H4 (cell line): ENCODE measurements around a stretch of chr16.

DNA sequence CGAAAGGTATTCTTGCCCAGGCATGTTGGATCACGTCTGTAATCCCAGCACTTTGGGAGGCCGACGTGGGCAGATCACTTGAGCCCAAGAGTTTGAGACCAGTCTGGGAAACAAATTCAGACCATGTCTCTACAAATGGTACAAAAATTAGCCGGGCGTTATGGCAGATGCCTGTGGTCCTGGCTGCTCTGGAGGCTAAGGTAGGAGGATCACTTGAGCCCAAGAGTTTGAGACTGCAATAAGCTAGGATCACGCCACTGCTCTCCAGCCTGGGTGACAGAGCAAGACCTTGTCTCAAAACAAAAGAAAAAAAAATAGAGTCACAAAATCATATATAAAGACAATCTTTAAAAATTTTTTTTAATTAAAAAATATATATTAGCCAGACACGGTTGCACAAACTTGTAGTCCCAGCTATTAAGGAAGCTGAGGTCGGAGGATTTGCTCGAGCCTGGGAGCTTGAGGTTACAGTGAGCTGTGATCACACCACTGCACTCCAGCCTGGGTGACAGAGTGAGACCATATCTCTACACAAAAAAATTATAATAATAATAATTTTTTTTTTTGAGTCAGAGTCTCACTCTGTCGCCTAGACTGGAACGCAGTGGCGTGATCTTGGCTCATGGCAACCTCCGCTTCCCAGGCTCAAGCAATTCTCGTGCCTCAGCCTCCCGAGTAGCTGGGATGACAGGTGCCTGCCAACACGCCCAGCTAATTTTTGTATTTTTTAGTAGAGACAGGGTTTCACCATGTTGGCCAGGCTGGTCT, 23.9 kb downstream of the LITAF start:
- RAMPAGE, long total RNA: no peak

GRCh38 chr16:11563369-11564159, 23.2 kb downstream of the LITAF start:
- RAMPAGE, long total RNA: no peak

- RAMPAGE, long total RNA: no peak
Observed at GRCh38 chr16:11582226-11582883, 4.4 kb downstream of the LITAF start.

GRCh38 chr16:11688993-11689627, 20.9 kb downstream of the SNN start:
- RAMPAGE, long total RNA: no peak

- RAMPAGE, long total RNA: no peak
Observed at GRCh38 chr16:11748190-11749021, 5.7 kb upstream of the TXNDC11 start.

GRCh38 chr16:11756131-11756654, 13.5 kb upstream of the TXNDC11 start:
- RAMPAGE, long total RNA: no peak

GRCh38 chr16:11887450-11888046, 28.2 kb downstream of the GSPT1 start:
- RAMPAGE, long total RNA: no peak

DNA sequence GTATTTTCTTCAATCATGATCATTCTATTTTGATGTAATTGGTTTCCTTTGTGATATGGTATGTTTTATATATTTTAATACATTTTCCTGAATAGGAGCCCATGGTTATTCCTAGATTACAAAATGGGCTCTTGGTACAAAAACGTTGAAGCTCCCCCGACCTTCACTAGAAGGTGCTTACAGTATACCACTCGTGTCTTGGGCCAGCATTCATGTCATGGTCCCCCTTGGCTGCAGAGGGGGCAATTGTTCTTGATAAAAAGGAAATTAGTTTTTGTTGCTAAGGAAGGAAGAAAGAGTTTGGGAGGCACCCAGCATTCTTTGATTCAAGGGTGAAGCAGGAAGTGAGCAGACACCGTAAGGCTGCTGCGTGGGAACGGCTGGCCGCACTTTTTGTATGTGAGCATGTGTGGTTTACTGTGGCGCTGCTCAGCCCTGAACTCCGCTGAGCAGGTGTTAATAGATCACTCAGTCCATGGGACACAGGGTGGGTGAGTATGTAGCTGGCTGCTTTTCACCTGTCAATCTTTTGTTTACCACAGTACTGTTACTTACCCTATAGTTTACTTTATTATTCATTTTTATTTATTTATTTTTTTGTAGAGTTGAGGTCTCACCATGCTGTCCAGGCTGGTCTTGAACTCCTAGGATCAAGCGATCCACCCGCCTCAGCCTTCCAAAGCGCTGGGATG, 103.6 kb downstream of the SNX29 start:
- RAMPAGE, long total RNA: no peak

DNA sequence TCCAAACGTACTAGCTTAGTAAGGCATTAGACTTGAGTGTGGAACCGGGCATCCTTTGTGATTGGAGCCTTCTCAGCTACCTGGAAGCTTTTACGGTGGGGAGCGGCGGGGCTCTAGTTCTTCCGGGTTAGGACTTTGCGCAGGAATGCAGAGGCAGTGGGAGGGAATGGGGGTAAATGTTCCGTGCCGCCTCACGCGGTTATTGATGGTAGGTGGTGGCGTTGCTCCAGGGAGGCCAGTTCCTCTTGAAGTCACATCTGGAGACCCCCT, 113.6 kb downstream of the SNX29 start:
- RAMPAGE, long total RNA: no peak

DNA sequence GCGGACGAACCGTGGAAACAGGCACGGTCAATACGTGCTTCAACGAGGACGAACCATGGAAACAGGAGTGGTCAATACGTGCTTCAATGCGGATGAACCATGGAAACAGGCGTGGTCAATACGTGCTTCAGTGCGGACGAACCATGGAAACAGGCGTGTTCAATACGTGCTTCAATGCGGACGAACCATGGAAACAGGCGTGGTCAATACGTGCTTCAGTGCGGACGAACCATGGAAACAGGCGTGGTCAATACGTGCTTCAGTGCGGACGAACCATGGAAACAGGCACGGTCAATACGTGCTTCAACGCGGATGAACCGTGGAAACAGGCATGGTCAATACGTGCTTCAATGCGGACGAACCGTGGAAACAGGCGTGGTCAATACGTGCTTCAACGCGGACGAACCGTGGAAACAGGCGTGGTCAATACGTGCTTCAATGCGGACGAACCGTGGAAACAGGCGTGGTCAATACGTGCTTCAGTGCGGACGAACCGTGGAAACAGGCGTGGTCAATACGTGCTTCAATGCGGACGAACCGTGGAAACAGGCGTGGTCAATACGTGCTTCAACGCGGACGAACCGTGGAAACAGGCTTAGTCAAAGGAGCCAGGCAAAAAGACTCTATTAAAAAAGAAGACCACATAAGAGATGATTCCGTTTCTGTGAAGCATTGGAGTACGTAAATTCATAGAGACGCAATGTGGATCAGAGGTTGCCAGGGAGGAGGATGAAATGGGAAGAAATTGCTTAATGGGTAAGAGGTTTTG, 140.5 kb downstream of the SNX29 start:
- RAMPAGE, long total RNA: no peak

- RAMPAGE, long total RNA: no peak
Observed at GRCh38 chr16:12126230-12126712, 149.7 kb downstream of the SNX29 start.

DNA sequence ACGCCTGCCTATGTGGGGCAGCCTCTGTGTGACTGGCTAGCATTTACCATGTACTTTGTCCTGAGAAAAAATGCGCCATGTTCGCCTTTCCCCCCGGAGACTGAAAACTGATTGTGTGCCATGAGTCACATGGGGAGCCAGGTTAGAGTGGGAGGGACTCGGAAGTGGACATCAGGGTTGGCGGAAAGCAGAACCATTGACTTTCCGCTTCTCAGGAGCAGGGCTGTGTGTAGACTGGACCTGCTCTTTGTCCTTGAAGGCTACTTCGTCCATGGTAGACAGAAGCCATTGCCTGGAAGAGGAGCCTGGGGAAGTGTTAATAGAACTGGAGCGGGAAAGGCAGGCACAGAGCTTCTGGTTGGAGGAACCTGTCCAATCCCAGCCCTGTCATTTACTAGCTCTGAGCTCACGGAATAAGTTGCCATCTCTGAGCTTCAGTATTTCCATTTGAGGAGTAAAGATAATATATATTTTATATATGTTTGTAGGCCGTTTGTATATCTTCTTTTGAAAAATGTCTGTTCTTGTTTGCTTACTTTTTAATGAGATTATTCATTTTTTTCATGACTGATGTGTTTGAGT, 235.7 kb downstream of the SNX29 start:
- RAMPAGE, long total RNA: no peak

DNA sequence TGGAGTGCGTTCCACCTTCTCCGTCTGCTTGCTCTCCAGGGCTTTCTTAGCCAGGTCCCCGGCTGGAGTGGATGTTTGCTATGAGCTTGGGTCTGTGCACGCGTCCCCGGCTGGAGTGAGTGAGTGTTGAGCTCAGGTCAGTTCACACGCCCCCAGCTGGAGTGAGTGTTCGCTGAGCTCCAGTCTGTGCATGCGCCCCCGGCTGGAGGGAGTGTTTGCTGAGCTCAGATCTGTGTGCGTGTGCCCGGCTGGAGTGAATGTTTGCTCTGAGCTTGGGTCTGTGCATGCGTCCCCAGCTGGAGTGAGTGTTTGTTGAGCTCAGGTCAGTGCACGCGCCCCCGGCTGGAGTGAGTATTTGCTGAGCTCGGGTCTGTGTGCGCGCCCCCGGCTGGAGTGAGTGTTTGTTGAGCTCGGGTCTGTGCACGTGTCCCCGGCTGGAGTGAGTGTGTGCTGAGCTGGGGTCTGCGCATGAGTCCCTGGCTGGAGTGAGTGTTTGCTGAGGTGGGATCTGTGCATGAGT, 284.1 kb downstream of the SNX29 start:
- RAMPAGE, long total RNA: no peak

DNA sequence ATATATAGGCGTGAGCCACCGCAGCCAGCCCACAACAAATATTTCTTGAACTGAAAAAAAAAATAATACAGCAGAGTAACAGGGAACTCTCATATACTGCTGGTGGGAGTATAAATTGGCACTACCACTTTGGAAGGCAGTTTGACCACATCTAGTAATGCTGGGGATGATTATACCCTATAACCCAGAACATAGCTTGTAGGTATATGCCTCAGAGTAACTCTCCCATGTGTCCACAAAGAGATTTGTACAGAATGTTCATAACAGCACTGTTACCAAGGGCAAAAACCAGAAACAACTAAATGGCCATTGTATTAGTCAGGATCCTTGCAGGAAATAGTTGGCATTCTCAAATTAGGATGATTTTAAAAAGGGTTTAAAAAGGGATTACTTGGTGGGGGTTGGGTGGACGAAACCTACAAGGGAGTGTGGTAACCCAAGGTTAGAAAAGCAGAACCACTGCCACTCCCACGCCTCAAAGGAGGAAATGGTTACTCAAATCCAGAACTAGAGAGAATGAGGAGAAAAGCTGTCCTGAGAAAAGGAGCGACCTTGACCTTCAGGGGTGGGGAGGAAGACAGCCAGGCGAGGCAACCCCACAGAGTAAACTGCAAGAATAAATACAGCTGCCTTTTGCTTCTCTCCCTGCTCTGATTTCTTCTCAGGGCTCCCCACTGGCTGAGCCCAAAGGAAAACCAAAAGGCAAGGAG, 2.1 kb downstream of the CPPED1 start:
- RAMPAGE, long total RNA: no peak

DNA sequence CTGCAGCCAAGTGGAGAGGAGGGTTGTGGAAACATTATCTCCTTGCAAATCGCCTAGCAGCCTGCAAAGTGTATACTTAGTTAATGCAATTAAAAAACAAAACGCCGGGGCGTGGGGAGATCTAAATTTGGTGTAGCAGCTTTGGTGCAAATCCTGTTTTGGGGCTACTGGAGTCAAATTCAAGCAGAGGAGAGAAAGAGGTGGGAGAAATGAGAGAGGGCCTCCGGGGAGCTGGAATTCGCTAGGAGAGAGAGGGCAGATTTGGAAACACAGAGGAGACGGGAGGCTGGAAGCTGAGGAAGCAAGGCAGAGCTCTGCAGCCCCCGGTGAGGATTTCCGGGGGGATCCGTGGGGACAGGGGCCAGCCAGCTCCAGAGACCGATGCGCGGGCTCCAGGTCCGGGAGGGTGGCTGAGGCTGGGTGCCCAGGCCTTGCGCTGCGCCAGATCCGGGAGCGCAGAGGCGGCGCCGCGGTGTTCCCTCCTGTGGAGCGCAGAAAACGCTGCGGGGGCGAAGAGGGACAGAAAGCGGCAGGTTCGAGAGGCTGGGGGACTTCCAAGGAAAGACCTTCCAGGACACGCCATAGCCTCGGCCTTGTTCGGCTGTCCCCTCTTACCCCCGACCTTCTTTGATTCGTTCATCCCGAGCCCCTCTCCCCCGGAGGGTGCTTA, 924 bp upstream of the SHISA9 start:
- RAMPAGE, long total RNA: no peak

DNA sequence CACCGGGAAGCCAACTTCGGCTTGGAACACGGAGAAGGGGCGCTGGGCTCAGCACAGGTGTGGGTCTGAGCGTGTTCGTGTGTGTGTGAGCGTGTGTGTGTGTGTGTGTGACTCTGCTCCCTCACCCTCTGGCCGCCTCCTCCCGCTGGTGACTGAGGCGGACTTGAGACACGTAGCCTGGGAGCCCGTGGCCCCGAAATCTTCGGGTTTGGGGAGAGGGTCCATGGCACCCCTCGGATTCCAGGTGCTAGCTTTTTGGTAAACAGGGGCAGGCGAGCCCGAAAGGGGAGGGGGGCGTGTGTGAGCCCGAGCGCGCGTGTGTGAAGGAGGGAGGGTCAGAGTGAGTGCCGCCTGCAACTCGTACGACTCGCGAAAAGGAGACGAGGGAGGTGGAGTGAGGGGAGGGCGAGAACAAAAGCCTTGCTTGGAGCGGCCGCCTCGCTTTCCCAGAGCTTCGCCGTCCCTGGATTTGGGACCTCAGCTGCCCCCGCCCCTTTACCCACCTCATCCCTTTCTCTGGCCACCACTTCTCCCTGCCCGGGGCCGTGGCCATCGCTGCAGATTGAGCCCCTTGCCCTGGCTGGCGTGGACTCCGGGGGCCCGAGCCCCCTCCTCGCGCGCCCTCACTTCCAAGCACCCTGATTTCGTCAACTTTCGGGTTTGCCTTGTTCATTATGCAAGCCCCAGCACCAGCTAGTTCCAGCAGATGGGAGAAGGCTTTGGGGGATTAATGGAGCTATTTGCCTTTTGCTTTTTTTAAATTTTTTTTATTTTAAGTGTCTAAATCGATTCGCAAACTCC, 1.6 kb downstream of the SHISA9 start:
- RAMPAGE, long total RNA: no peak

DNA sequence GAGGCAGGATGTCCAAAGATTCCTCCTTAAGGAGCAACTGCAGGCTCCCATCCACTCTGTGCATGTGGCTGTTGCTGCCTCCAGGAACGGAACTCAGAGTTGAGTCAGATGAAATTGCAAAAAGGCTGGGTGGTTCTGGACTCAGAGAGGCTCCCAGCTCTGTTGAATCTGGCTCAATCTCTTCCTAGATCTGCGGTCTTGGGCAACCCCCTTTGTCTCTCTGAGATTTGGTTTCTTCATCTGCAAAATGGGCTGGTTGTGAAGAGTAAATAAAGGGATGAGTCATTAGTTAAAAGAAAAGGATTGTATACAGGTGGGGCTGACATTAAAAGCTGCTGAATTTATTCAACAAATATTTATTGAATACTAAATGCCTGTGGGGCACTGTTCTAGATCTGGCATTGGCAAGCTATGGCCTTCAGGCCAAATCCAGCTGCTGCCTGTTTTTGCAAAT, 197.3 kb downstream of the SHISA9 start:
- RAMPAGE, long total RNA: no peak

DNA sequence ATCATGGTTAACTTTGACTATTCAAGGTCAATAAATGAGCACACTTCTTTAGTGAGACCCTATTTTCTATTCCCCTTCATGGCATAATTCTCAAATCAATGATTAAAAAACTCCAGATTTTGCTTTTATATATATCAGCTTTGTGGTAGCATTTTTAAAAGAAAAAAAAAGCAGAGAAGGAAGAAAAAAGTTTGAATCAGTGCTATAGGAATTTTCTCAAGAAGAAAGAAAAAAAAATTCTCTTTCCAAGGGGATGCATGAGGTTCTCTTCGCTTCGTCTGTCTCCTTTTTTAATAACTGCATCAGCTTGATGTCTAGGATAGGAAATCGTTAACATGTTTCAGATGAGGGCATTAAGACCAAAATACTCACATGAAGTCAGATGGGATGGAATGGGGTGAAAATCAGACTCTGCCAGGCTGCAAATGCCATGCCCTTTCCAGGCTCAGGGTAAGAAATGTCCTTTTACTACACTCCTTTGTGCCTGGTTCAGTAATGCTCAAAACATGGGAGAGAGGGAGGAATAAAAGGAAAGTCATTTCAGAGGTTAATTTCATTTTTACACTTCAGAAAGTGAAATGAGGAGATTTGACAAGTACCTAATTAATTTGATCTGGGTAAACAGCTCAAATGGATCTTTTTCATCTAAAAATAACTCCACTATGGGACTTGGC, 21.8 kb upstream of the ERCC4 start:
- RAMPAGE, long total RNA: no peak

DNA sequence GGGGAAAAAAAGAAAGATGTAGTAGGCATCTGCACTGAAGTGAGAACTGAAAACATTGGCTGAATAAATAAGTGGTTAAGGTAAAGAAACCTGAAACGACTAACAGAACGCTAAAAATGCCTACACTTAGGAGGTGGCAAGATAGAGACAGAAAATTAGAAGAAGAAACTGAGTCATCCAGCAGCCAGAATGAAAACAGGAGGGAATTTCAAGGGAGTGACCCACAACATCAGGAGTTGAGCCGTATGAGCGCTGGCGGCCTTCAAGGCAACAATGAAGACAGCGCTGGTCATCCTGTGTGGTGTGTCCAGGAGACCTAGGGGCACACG, 36.3 kb downstream of the ERCC4 start:
- RAMPAGE, long total RNA: no peak

- RAMPAGE, long total RNA: no peak
Observed at GRCh38 chr16:13956603-13957791, 37.0 kb downstream of the ERCC4 start.